ENCODE data around the gene KSR2.

DNA sequence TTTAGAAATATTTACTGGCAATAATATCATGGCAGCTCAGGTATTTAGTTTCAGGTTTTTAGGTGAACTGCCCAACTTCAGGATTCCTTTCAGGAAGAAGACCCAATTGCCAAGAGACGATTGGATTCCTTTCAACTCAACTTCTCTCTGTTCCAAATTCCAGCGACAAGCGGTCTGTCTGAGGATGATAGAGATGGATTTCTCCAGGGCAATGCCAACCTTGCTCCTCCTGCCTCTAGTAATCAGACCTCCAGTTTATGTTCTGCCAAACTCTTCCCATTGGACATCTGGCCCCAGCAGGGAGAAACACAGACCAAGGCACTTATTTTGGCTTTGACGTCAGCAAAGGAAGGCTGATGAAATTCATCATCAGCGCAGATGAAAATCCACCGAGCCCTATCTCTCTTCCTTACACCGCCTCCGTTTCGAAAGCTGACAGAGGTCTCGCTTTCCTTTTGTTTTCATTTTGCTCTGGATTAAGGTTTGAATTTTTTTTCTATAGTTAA lies 35.6 kb upstream of the MED13L start:
- PRO-cap, 5 experiments: no peak in any of the 5 experiments
- RAMPAGE, long total RNA, 2 experiments: no peak in any of the 2 experiments
- RRBS: no CpG with 5 or more reads among the region's 10 CpGs

DNA sequence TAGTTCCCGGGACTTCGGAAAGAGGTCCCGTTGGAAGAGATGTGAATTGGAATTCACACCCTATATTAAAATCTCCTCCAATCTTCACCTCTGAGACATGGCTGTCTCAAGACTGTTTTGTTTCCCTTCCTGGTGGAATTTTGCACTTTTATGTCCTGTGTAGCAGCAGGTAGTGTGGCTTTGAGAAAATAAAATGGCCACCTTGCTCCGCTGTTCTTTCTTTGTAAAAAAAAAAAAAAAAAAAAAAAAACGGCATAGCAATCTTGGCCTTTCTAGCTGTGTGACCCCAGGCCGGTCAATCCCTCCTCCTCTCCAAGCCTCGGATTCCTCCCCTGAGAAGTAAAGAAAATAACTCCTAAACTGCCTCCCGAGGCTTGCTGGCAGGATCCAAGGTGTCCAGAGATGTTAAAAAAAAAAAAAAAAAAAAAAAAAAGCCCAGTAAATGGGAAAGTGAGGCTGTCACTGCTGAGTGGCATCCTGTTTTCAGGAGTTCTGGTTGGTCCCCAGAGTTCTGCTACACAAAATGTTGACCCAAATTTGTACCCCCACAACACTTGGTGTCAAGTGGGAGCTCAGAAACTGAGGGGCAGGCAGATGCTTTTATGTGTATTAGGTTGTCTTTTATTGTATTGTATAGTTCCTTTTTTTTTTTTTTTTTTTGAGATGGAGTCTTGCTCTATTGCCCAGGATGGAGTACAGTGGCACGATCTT lies 23.9 kb upstream of the MAP1LC3B2 start:
- PRO-cap, 5 experiments: no peak in any of the 5 experiments
- RAMPAGE, long total RNA, 2 experiments: no peak in any of the 2 experiments
- RRBS: no CpG with 5 or more reads among the region's 9 CpGs

DNA sequence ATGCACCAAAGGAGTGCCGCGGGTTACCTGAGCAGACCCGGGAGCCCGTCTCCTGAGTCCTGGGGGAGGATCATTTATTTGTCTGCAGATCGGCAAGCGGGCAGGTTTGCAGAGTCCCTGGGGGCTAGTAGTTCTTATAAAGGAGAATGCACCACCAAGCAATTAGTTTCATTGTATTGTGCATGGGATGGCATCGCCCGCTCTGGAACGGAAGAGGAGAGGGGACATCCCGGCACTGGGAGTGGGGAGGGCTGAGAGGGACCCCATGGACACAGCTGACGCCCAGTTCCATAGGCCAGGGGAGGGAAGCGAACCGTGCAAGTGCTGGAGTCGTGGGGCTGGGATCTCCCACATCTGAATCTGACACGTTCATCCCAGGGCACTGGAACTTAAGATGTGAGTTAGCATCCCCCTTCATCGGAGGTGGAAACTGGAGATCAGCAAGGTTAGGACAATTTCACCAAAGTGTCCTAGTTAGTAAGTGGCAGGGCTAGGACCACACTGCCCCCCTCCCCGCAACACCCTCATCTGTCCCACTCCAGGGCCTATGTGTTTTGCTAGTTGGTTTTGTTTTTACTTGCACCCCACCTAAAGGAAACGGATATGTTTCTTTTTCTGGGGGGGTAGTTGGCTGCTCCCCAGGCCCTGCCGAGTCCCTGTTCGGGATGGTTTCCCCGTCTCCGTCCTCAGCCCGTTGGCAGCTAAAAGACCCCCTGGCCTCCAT lies 43.9 kb downstream of the SPRING1 start:
- PRO-cap, 5 experiments: no peak in any of the 5 experiments
- RAMPAGE, long total RNA, 2 experiments: no peak in any of the 2 experiments
- RRBS: 6% methylated on average over 3 of the region's 23 CpGs

- PRO-cap, 5 experiments: no peak in any of the 5 experiments
- RAMPAGE, long total RNA, 2 experiments: no peak in any of the 2 experiments
- RRBS: no CpG with 5 or more reads among the region's 17 CpGs
Observed at GRCh38 chr12:116818002-116818834, 63.0 kb downstream of the HRK start.

DNA sequence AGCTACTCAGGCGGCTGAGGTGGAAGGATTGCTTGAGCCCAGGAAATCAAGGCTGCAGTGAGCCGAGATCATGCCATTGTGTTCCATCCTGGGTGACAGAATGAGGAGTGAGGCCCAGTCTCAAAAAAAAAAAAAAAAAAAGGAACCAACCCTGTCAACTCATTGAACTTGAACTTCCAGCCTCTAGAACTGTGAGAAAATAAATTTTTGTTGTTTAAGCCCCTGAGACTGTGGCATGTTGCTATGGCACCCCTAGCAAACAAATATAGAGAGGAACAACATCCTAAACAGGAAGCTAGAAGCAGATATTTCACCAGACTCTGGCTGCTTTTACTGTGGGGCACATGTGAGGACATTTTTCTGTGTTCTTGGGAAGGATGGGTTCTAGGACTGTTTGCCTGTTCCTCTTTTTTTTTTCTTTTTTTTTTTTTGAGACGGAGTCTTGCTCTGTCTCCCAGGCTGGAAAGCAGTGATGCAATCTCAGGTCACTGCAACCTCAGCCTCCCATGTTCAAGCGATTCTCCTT lies 4.1 kb upstream of the HRK start:
- PRO-cap, 5 experiments: no peak in any of the 5 experiments
- RAMPAGE, long total RNA, 2 experiments: no peak in any of the 2 experiments
- RRBS: no CpG with 5 or more reads among the region's 4 CpGs

DNA sequence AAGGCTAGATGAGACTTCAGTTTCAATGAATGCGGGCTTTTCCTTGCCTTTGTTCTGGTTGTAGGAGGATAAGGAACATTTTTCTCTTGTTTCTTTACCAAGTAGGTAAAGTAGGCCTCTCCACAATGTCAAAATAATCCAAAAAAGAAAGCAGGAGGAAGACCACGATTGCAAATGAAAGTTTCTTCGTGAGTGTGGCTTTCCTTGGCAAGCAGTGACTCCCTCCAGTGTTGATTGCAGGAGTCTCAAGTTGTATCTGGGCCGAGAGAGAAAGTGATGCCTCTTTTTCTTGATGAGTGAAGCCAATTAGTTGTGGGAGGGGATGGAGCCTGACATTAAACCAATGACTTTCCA lies 15.5 kb downstream of the FBXW8 start:
- PRO-cap, 5 experiments: no peak in any of the 5 experiments
- RAMPAGE, long total RNA, 2 experiments: no peak in any of the 2 experiments
- RRBS: no CpG with 5 or more reads among the region's 4 CpGs

GRCh38 chr12:117010001-117010802 lies 89.0 kb downstream of the TESC start:
- PRO-cap, 5 experiments: no peak in any of the 5 experiments
- RAMPAGE, long total RNA, 2 experiments: no peak in any of the 2 experiments
- RRBS: no CpG with 5 or more reads among the region's 20 CpGs

DNA sequence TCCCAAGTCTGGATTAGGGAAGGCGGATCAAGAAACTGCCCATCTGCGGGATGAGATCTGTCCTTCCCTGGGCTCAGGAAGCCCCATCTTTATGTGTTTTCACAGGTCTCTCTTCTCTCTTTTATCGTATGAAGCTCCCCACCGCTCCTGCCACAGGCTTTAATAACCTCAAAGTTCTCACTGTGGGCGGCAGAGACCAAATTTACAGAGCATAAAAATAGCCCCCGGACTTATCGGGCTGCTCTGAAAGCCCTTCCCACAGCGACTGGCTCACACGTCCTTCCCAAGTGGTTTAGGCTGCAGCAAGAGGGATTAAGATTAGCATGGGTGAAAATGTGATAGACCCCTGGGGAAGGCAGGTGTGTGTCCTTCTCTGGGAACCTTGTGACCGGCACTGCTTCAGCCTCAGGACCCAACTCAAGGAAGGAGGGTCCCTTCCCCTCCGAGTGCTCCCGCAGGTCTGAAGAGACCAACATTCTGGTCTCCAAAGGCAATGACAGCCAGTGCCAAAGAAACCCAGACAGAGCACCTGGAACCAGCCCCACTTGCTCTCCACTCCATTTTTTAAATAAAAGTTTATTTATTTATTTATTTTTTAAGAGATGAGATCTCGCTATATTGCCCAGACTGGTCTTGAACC lies 47.7 kb downstream of the TESC start:
- PRO-cap, 5 experiments: no peak in any of the 5 experiments
- RAMPAGE, long total RNA, 2 experiments: no peak in any of the 2 experiments
- RRBS: no CpG with 5 or more reads among the region's 13 CpGs

DNA sequence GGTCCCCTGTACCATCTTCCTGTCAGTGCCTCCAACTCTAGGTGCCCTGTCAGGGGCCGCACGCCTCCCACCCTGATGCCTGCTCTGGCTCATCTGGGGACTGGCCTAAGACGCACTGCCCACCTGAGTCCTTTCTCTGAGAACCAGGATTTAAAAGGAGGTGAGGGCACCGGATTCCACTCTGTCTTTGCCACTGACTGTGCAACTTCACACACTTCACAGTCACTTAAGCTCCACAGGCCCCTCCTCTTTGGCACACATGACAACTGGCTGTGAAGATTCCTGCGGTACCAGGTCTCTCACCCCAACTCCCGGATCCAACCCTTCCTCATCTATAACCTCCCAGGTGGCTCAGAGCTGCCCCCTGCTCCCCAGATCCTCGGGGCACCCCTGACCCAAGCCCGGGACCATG lies 45.4 kb downstream of the TESC start:
- PRO-cap, 5 experiments: no peak in any of the 5 experiments
- RAMPAGE, long total RNA, 2 experiments: no peak in any of the 2 experiments
- RRBS: 84% methylated on average over 3 of the region's 8 CpGs

DNA sequence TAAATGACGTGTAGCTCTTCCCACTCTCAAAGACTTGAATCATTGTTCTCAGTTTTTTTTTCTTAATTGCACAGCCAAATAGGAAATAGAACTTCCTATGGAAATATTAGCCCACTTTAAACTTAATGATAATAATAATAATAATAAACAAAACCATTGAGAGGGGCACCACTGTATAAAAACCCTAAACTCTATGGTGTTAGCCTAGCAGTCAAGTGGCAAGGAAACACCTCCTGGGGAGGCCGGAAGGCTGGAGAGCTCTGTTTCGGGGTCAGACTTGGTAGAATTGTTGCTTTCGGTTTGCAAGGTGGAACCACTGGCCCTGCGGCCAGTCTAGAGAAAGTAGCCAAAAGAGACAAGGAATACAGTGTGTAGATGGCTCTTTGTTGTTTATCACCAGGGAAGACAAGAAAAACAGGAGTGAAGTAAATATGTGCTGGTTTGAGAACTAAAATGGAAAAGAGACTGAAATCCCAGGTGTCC lies 40.1 kb upstream of the TESC start:
- PRO-cap, 5 experiments: no peak in any of the 5 experiments
- RAMPAGE, long total RNA, 2 experiments: no peak in any of the 2 experiments
- RRBS: no CpG with 5 or more reads among the region's 5 CpGs

DNA sequence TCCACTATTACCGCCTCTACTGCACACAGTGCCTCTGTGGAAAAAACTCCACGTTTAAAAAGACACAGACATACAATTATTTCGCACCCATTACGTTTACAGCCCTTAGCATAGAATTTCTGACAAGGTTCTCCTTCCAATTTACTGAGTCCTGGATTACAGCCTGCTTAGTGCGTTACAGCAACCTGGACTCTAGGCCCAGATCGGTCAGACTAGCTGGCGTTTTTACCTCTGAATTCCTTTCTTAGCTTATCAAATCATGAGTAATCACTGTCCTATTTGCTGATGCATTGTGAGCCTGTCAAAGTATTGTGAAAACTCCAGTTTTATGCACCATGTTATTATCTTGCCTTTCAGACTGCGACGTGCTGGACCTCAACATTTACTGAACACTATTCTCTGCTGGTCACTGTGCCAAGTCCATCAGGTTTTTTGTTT lies 31.4 kb downstream of the FBXO21 start:
- PRO-cap, 5 experiments: no peak in any of the 5 experiments
- RAMPAGE, long total RNA, 2 experiments: no peak in any of the 2 experiments
- RRBS: no CpG with 5 or more reads among the region's 9 CpGs

DNA sequence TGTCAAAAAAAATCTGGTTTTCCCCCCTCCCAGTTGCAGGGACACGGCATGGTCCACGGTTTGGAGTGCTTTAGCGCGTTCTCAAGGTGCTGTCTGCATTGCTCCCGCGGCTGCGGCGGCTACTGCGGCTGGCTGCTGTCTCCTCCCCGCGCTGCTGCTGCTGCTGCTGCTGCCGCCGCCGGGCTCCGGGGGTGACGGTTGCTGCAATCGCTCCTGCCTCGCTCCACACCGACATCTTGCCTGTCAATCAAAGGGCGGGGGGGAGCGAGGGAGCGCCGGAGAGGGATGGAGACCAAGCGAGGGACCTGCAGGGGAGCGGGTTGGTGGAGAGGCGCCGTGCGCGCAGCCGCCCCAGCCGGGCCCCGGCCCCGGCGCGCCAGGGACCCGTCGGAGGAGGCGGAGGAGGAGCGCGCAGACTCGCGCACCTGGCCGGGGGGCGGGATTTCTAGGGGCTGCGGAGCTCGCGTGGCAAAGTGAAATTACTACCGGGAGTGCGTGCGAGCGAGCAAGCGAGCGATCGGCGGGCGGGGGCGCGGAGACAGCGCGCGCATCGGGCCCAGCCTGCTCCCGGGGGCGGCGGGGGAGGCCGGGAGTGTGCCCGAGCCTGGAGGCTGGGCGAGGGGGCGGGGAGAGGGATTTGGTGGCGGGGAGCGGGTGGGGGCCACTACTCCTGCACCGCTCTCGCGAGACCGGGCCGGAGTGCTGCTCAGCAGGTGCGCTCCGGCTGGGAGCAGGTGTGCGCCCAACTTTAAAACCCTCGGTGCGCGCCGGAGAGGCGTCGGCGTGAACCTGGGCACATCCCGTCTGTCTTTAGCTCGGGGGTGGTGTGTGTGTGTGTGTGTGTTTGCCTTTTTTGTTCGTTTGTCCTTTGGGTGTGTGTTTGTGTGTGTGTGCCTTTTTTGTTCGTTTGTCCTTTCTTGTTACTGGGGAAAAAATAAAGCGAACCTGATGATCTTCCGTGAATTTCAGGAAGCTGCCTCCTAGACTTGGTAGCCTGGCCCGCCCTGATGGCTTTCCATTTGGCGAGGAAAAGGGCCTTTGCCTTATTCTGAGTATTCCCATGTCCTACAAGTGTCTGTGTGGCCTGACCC lies at the start of gene KSR2:
Gene KSR2 (minus strand): TSS at position 249 of the 1,091 bp plus-strand sequence.
- PRO-cap, 5 experiments: peak in 2 of 5 experiments; most common plus-strand start position 482 of the sequence (in 1); most common minus-strand start position 378 of the sequence (in 1)
- RAMPAGE, long total RNA, 2 experiments: no peak in any of the 2 experiments
- RRBS: 2% methylated on average over 55 of the region's 94 CpGs

DNA sequence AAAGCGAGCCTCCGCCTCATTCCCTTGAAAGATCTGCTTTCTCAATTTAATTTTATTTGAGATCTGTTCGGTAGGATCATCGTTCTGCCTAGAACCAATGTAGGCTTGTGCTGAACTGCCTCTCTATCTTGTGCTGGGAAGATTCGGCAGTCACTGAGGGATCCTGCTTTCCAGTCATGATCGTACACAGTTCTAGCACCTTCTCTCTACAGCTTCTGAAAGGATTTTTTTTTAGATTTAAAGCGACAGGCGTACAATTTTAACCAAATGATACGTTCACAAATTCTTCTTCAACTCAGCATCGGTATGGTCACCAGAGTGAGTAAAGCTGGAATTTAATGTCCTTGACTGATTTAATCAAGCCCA lies 54.4 kb downstream of the PEBP1 start:
- PRO-cap, 5 experiments: peak in 1 of 5 experiments; most common minus-strand start position 194 of the sequence (in 1)
- RAMPAGE, long total RNA, 2 experiments: no peak in any of the 2 experiments
- RRBS: no CpG with 5 or more reads among the region's 10 CpGs

GRCh38 chr12:118357149-118358124 lies 15.3 kb downstream of the TAOK3 start:
- PRO-cap, 5 experiments: no peak in any of the 5 experiments
- RAMPAGE, long total RNA, 2 experiments: no peak in any of the 2 experiments
- RRBS: no CpG with 5 or more reads among the region's 7 CpGs

DNA sequence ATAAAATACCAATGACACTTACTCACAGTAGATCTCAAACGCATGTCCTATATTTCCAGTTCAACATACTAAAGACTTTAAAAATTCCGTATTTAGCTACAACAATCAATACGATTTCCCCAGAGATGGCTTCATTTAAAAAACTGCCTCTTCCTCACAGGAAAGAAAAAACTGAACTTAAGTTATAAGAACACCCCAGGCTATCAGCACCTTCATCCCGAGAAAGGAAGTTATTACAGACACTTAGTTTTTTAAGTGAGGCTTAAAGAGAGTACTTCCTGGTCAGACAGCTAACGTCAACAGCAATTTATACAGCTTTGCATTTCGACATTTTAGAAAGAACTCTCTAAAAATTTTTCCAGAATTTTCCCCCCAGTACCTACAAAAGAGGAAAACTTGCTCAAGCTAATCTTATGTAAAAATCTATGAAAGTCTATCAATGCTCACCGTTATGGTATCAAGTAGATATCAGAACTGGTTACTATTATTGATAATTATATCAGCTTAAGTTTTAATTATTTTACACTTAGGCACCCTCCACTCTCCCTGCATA lies 13.7 kb downstream of the TAOK3 start:
- PRO-cap, 5 experiments: peak in 2 of 5 experiments; most common plus-strand start position 265 of the sequence (in 1); most common minus-strand start position 226 of the sequence (in 2)
- RAMPAGE, long total RNA, 2 experiments: no peak in any of the 2 experiments
- RRBS: no CpG with 5 or more reads among the region's 7 CpGs

DNA sequence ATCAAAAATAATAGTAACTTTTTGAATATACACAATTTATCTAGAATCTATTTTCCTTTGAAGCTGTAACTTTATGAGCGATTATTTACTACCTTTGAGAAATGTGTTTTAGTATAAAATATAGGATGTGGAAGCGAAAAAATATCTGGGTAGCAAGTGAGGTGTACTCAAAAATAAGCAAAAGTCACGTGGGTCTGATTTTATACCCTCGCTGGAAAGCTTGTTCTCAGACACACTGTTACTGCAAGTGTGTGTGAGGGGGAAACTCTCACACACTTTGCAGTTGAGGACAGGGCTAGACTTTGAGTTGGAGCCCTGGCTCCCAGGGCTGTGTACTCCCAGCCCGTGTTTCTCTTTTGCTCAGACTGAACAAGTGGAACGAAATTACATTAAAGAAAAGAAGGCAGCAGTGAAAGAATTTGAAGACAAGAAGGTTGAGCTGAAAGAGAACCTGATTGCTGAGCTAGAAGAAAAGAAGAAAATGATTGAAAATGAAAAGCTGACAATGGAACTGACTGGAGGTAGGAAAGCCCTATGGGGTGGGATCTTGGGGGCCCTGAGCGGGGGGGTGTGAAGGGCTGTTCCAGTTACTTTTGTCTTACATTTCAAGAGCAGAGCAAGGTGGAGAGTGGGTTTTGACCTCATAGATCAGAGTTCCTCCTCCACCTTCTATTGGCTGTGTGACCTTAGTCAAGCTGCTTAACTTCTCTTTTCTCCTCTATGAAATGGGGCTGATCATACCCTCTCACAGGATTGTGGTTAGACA lies 14.6 kb downstream of the SUDS3 start:
- PRO-cap, 5 experiments: no peak in any of the 5 experiments
- RAMPAGE, long total RNA, 2 experiments: no peak in any of the 2 experiments
- RRBS: no CpG with 5 or more reads among the region's 7 CpGs

- PRO-cap, 5 experiments: no peak in any of the 5 experiments
- RAMPAGE, long total RNA, 2 experiments: no peak in any of the 2 experiments
- RRBS: no CpG with 5 or more reads among the region's 3 CpGs
Observed at GRCh38 chr12:119116142-119116509, 62.6 kb upstream of the HSPB8 start.

DNA sequence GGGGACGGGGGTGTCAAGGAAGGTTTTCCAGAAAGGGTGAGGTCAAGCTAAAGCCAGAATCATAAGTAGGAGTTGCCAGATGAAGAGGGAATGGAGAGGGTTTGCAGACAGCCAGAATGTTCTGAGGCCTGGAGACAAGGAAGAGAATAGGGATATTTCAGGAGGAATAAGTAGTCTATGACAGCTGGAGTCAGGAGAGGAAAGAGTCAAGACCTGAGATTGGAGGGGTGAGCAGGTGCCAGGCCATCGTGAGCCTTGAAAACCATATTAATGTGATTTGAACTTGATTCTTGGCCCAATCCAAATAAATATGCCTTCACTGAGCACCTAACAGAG lies 29.2 kb upstream of the HSPB8 start:
- PRO-cap, 5 experiments: no peak in any of the 5 experiments
- RAMPAGE, long total RNA, 2 experiments: no peak in any of the 2 experiments
- RRBS: no CpG with 5 or more reads among the region's 2 CpGs

- PRO-cap, 5 experiments: no peak in any of the 5 experiments
- RAMPAGE, long total RNA, 2 experiments: no peak in any of the 2 experiments
- RRBS: 56% methylated on average over 11 of the region's 35 CpGs
Observed at GRCh38 chr12:119156309-119157025, 22.3 kb upstream of the HSPB8 start.

DNA sequence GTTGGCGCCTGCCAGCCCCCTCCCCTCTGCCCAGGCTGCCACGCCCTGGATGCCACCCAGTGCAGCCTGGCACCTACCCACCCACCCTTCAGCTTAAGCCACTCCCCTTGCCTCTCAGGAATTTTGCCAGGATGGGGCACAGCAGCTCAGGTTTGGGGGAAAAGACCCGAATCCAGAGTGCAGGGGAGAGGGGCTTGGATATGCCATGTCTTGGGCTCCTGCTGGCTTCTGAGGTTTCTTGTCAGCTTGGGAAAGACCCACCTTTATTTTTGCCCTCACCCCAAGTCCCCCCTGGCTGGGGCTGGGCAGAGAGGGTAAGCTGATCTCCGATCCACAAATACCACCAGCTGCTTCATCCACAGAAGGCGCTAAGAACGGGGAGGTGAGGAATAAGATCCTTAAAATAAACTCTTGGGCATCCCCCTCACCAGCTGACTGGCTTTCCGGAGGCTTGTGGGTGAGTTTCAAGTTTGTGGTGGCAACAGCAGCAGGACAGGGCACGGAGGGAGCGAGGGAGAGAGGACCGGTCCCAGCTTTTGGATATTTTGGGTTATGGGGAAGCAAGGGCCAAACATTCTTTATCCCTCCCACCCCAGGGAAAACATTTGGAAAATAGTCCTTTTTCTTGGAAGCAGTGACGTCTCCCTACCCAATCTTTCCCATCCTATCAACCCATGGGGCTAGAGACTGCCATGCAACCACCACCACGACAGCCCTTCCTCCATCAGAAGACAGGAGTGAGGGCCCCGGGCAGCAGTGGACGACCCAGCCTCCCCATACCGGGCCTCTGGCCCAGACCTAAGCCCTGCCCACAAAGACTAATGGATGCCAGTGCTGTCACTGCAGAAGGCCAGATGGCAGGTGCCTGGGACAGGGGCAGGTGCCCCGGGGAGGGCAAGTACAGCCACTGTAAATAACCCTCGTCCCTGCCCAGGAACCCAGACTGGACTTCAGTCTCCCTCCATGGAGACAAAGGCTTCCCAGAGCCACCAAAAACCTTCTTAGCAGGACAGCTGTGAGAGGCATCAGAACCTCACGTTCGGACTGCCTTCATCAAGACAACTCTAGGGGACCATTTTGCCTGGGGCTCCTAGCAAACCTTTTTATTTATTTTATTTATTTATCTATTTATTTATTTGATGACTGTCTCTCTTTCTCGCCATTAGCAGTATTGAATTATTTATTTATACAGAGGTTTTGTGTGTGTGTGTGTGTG lies 20.6 kb upstream of the HSPB8 start:
- PRO-cap, 5 experiments: no peak in any of the 5 experiments
- RAMPAGE, long total RNA, 2 experiments: no peak in any of the 2 experiments
- RRBS: 59% methylated on average over 3 of the region's 20 CpGs